OVCAR3 (cell line): ENCODE results near the gene LIPI.

- RRBS = no CpG with 5 or more reads among the region's 86 CpGs
Observed at GRCh38 chr21:8254837-8255784, 2266.3 kb upstream of the TPTE start.

GRCh38 chr21:8396564-8396819, 2124.9 kb upstream of the TPTE start:
- RRBS = no CpG with 5 or more reads among the region's 54 CpGs

- RRBS = no CpG with 5 or more reads among the region's 7 CpGs
Observed at GRCh38 chr21:8849830-8850330, 1671.5 kb upstream of the TPTE start.

DNA sequence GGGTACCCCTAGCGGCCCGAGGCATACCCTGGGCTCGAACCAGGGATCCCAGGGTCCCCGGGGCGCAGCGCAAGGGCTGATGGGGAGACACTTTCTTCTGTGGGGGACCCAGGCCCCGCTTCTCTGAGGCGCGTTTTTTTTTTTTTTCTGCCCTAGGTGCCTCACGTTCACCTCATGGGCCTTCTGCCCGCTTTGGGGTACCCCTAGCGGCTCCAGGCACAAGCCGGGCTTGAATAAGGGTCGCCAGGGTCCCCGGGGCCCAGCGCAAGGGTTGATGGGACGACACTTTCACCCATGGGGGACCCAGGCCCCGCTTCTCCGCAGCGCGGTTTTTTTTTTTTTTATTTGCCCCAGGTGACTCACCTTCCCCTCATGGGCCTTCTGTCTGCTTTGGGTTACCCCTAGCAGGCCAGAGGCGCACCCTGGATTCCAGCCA, 1483.4 kb upstream of the TPTE start:
- RRBS = no CpG with 5 or more reads among the region's 22 CpGs

GRCh38 chr21:9757087-9757469, 764.3 kb upstream of the TPTE start:
- RRBS = no CpG with 5 or more reads among the region's 9 CpGs

DNA sequence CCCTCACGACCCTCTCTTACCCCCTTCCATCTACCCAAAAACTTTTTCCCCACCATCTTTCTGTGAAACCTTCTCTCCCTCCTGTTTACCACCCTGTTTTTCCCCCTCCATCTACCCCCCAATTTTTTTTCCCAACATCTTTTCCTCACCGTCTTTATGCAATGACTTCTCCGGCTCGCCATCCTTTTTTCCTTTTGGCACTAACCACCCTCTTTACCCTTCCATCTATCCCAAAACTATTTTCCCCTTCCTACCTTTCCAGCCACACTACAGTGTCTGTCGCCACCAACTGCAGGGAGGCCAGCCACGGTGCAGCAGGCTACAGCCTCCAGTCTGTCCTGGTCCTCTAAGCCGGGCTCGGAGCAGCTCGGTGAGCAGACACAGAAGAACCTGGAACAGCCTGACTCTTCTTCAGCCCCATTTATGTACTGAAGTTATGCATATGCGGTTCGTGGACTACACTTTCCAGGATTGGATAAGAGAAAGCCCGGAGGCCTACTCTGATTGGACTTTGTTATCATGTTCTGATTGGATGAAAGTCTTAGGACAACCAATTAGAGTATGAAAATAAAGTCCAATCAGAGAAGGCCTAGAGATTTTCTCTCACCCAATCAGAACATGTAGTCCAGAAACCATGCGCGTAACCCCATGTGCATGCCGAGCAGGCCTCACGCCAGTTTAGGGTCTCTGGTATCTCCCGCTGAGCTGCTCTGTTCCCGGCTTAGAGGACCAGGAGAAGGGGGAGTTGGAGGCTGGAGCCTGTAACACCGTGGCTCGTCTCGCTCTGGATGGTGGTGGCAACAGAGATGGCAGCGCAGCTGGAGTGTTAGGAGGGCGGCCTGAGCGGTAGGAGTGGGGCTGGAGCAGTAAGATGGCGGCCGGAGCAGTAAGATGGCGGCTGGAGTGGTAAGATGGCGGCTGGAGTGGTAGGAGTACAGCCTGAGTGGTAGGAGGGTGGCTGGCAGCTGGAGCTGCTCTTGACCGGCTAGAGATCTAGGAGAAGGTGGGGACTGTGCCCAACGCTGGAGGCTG, 108.2 kb upstream of the TPTE start:
- RRBS = 12% methylated on average over 2 of the region's 30 CpGs

- RRBS = no CpG with 5 or more reads among the region's 51 CpGs
Observed at GRCh38 chr21:10521742-10522188, 382 bp downstream of the TPTE start.

- RRBS = 37% methylated on average over 3 of the region's 53 CpGs
Observed at GRCh38 chr21:14026925-14028254, 183.4 kb downstream of the LIPI start.

DNA sequence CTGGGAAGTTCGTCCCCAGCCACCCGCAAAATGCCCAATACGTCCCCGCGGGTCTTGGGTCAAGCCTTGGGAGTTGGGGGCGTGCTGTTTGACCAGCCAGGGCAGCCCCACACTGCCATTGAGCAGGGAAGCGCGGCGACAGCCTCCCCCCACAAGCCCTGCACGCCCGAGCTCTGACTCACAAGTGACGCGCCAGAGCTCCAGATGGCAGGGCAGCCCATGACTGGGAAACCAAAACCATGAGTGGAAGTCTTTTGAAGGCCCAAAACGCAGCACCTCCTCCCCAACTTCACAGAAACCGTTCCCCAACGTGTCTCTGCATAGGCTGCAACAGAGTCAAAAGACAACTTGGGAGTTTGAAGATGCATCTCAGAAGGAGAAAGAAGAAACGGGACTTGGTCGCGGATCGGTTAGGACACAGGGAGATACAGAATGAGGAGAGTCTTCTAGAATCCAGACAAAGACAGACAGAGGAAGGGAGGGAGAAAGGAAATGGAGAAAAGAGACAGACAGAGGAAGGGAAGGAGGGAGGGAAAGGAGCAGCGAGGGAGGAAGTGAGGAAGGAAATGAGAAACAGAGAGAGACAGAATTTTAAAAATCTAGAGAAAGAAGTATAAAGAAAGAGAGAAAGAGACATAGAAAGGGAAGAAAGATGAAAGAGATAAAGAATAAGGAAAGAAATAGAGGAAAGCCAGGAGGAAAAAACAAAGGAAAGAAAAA, 134.1 kb downstream of the LIPI start:
- RRBS = no CpG with 5 or more reads among the region's 21 CpGs

DNA sequence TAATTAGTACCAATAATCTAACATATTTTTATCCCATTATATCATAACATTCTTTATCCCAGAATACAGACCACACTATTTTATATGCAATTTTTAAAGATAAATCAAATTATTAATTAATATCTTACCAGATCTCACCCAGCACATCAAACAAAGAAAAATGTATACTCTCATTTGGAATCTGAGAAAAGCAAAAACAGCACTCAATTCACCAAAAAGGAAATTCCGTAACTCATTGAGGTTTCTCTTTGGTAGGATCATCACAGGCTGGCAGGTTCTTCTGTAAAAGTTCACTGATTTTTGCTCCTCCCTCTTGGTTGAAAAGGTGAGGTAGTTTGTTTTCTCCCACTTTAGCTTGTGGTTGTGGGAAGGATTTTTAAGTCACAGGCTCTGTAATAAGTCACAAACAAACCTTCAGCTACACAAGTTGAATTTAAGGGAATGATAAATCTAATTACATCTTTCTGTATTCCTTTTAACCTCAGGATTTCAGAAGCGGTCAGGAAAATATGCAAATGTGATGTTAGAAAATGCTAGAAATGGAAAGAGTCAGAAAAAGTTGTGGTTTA, at the start of gene LIPI:
Gene LIPI, minus strand, starts transcription at position 284 of the 569 bp plus-strand sequence.
- RRBS = no CpG with 5 or more reads among the region's 2 CpGs

- RRBS = no CpG with 5 or more reads among the region's 3 CpGs
Observed at GRCh38 chr21:14686802-14687214, 140.7 kb upstream of the SAMSN1 start.

- RRBS = no CpG with 5 or more reads among the region's 7 CpGs
Observed at GRCh38 chr21:14691875-14692484, 145.9 kb upstream of the SAMSN1 start.

- RRBS = no CpG with 5 or more reads among the region's 3 CpGs
Observed at GRCh38 chr21:14753112-14754539, 207.5 kb upstream of the SAMSN1 start.

DNA sequence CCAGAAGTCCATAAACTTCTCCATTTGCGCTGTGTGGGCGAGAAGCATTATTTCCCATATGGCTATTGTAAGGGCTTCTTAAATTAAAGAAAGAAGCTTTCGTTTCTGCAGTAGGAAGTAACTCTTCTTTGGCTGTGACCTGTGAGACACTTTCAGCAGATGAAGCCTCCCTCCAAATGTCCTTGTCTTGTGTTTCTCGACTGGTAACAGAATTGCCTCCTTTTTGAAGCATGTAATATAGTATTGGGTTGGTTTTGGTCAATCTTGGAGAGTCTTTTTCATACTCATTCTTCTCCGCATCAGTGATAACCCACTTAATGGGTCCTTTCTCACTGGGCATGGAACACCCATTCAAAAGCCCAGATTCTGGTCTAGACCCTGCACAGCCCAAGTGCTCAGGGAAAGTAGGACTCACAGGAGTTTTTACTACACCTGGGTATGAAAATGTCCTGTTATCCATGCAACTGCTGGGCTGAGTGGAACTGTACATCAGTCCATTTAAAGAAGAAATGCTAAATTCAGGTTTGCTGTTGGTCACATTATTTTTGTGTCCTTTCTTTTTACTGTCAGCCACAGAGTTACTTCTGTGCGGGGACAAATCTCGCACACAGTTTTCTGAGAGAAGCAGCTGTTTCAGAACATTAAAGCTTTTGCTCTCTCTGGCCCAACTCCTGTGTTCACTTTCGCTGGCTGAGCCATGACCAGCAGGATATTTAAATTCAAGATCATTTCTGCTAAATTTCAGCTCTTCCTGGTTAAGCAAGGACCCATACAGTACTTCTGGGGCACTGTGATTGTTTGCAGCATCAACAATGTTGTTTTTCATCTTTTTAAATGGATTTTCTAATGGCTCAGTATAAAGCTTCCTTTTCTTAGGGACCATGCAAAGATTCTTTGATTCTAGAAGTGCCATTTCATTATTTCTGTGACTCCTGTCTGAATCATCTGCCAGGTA, 99.8 kb downstream of the NRIP1 start:
- RRBS = no CpG with 5 or more reads among the region's 8 CpGs

DNA sequence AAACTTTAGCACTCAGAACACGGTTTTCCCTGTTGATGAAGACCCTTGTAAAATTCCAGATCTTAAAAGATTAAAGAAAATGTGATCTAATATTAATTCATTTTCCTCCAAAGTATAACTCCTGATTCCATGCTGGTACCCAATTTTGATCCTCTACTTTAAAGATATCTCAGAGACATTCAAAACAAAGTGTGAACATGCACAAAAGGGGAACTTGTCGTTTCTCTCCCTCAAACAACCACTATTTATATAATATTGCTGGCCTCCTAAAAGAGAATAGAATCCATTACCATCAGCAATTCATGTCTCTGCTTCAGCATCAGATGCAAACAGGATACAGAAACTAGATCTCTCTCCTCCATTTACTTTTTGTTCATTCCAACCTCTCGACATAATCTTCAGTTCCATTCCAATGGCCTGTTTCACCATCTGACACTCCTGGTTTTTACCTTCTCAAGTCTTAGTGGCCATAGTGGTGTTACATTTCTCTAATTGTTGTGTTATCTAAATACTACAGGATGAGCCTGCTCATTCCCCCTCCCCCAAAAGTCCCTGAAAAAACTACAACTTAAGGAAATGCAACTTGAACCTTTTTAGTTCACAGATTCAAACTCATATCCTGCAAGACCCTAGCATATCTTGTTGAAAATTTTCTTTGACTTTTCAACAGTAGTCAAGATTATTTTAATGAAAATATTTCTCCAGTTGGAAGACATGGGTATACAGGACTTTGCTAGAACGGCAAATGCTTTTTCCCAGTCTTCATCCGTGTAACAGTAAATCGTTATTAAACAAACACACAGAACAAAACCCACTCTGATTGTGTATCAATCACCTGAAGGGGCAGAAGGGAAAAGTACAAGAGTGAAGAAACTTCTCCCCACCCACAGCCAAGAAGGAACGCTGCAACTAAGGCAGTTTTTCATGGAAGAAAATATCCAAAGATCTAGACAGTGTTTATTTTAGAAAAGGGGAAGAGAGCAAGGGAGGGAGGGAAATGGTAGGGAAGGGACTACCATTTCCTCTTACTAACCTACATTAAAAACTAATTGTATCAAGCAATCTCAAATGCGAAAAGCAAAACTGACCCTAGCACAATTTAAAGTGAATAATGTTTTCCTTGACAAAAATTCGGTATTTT, 3.9 kb downstream of the NRIP1 start:
- RRBS = no CpG with 5 or more reads among the region's 9 CpGs

GRCh38 chr21:15195215-15195555, 130.4 kb upstream of the NRIP1 start:
- RRBS = no CpG with 5 or more reads among the region's 2 CpGs

GRCh38 chr21:15833242-15833856, 103.6 kb downstream of the USP25 start:
- RRBS = no CpG with 5 or more reads among the region's 3 CpGs

DNA sequence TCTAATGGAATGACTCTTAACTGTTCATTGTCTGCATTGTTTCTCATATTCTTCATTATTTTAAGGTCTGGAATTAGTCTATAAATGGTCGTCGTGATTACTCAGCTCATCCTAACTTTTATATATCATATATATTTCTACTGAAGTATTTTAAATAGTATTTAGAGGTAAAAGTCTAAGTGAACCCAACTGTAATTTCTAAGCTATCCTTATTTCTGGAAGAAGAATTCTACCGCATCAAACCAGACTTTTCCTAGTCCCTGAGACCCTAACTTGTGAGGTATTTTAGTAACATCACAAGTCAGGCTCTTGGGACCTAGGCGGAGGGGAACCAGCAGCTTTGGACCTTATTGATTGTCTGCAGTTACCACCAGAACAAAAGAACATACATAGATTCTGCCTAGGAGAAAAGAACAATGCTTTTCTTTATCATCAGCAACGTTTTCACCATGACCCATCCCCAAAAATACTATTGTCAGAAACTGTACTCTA, 860.3 kb downstream of the USP25 start:
- RRBS = no CpG with 5 or more reads among the region's 5 CpGs

- RRBS = no CpG with 5 or more reads among the region's 6 CpGs
Observed at GRCh38 chr21:17139560-17140024, 373.3 kb upstream of the CXADR start.